Measurements from ENCODE around the gene MSH2.

DNA sequence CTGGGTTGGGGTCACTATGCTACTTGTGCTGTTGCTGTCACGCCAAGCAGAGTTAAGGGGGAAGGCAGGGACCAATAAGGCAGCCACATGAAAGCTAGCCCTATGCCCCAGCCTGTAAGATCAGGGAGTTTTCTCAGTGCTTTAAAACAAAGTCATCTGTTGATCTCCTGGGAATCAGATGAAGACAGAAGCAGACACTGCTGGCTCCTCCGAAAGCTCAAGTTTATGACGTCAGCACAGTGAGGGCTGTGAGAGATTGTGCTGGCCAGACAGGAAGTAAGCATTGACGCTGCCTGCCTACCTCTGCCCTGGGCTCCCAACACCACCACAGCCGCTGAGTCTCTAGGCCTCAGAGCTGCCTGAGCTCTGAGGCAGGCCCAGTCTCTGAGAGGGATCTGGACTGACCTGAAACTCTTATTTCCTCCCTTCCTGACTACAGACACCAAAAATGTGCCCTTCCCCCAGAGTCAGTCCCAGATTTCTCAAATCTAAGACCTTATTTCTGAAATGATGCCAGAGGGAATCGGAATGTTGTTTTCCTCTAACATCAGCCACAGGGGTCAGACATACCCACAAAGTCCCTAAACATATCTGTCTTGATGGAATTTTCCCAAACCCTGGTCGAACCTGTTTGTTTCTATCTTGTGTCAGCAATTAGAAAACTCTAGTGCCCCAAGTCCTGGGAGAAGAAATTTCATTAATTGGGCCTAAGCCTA lies 118.0 kb upstream of the EPAS1 start:
- PRO-cap, result no peak

- PRO-cap, result no peak
Measured at GRCh38 chr2:46298233-46299258, 1.3 kb downstream of the EPAS1 start.

DNA sequence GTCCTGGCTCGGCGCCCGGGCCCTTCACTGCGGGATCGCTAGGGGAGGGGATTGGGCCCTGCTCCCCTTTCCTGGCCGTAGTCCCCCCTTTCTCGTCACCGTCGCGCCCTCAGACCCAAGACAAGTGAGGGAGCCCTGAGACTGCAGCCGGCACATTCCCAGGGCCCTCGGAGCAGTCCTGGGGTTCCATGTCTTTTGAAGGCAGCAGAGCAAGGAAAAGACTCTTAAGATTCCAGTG lies 2.0 kb downstream of the EPAS1 start:
- PRO-cap, result no peak

DNA sequence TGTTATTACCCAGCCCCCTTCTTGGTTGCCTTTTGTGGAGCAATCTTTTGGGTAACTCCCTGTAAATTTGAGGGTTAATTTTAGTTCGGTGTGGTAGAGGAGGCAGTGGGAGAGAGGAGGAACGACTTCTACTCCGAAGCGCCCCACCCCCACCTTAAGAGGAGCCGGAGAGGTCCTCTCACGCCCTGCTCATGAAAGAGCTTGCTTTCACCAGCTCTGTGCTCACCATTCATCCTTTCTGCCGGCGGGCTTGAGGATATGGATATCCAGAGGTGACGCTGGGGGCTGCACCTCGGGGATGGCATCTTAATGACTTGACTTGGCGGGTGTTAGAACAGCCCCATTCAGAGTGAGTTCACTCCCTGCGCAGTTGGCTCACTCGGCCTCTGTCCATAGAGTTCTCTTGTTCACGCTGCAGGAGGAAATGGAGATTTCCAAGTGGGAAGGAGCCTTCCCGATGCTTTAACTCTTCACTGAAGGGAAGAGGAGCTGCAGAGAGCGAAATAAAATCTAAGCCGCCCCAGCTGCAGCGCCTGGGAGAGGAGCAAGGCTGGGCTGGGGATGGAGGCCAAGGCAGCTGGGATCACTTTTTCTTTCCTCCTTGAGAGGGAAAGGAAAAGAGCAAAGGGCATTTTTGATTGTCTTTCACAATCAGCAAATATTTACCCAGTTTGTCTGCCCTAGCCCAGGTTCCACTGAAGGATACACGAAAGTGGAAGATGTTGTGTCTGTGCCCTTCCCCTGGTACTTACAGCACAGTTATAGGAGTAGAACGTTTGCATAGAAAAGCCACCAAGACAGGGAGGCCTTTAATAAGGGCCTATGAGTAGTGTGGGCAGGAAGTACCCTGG lies 38.6 kb downstream of the EPAS1 start:
- PRO-cap, result no peak

DNA sequence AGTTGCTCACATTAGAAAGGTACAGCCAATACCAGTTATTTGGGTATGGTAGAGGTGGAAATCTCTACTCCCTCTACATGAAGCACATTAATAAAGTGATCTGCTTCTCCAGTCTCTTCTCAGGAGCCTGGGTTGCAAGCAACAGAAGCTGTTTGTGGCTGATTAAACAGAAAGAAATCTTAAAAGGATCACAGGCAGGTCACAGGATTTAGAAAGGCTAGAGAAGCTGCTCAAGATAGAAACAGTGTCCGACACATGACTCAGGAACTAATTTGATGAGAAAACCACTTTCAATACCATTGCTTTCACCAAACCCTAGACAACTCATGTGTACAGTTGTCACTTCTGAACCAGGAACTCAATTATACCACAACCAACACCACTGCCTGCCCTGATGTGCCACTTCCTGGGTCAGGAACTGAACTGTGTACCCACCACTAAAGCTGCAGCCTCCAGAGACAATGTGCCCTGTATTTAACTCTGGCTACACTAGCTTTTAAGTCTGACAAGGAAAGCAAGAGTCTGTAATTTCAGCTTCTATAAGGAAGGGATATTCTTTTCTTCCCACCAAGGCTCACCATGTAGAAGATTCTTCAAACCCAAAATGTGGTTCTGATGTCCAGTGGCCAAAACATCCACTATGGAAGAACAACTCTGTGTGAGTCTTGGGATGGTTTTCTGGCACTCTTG lies 6.9 kb upstream of the RHOQ start:
- PRO-cap, result no peak

DNA sequence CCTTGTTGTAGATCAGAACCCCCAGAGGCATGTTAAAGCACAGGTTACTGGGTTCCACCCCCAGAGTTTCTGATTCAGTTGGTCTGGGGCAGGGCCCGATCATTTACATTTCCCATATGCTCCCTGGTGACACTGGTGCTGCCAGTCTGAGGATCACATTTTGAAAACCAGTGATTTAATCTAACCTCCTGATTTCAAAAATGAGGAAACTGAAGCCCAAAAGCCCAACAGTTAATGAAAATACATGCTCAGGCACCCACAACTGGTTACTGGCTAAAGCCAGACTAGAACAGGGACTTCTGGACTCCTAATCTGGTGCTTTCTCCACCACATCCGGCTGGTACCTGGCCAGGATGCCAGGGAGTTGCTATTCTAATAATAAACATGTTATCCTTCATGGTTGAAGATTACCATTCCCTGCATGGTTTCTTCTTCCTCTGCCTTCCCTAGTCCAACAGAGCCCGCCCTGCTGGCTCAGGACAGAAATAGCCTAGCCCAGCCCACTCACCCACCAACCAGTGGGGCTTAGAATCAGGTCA lies 35.6 kb upstream of the SOCS5 start:
- PRO-cap, result no peak

DNA sequence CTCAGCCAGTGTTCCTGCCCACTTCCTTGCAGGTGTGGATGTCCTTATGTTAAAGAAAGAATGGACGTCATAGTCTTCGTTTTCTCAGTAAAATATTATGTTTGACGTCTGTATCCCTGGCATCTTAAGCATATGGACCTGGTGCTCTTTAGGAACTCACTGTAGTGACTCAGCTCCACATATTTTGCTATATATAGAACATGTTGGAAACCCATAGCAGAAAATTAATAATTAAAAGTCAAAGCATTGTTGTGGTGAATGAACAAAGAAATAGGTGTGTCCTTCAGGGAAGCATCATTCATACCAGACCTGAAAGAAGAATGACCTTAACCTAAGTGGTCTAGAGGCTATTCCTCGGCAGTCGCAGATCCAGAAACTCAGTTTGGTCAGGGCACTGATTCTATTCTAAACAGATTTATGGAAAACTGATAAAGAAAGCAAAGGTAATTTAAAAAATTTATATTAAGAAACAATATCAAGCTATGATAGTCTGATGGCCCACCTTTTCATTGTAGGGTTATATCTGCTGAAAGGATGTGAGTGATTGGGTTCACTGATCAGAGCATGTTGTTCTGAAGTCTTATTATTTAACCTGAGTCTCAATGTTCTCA lies 20.5 kb downstream of the SOCS5 start:
- PRO-cap, result no peak

GRCh38 chr2:46977653-46978299 lies 36.8 kb downstream of the TTC7A start:
- PRO-cap, result no peak

GRCh38 chr2:47012843-47013336 lies 71.9 kb downstream of the TTC7A start:
- PRO-cap, result no peak

- PRO-cap, result no peak
Measured at GRCh38 chr2:47034914-47035770, 94.1 kb downstream of the TTC7A start.

- PRO-cap, result no peak
Measured at GRCh38 chr2:47054239-47055188, 100.6 kb downstream of the STPG4 start.

DNA sequence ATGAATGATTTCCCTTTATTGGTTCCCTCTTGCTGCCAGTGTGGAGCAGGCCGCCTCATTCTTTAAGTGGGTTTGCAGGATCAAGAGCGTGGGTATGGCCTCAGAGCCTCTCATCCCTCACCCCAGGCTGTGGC lies 89.0 kb downstream of the STPG4 start:
- PRO-cap, result no peak

GRCh38 chr2:47075295-47075877 lies 79.7 kb downstream of the STPG4 start:
- PRO-cap, result no peak

GRCh38 chr2:47174092-47174502 lies 2.2 kb downstream of the CALM2 start:
- PRO-cap, result no peak

DNA sequence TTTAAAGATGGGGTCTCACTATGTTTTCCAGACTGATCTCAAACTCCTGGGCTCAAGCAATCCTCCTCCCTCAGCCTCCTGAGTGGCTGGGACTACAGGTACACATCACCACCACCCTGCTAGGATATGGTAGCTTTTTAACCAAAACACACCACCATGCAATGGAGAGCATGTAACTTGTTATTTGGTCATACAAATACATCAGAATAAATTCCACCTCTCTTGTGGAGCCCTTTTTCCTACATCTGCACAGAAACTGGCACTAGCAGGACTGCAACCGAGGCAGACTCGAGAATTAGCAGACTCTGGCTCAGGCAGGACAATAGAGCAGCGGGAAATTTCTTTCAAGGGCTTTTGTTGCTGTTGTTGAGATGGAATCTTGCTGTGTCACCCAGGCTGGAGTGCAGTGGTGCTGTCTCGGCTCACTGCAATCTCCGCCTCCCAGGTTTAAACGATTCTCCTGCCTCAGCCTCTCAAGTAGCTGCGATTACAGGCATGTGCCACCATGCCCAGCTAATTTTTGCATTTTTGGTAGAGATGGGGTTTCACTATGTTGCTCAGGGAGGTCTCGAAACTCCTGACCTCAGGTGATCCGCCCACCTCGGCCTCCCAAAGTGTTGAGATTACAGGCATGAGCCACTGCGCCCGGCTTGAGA lies 34.8 kb upstream of the EPCAM start:
- PRO-cap, result no peak

GRCh38 chr2:47402478-47403768 lies at the start of gene MSH2:
TSS of gene MSH2 (plus strand) at chr2:47403156.
- PRO-cap, result no peak

DNA sequence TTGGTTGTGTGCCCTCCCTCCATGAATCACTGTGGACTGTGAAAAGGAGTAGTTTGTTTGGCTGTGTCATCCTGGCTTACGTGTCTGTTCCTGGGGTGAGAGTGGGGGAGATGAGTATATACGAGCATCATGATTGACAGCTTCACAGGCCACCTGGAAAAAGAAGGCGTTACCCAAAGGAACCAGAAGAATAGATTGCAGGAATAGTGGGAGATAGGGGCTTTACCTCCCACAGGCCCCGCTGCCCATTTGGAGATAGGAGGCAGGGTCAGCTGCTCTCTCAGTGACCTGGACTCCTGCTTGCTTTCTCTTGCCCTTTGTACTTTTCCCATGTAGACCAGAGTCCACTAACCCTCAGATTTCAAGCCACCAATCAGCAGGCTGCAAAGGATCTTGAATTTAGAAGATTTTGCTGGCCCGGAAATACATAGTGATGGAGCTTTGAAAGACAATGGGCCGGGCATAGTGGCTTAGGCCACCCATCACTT lies 58.1 kb upstream of the MSH6 start:
- PRO-cap, result no peak

DNA sequence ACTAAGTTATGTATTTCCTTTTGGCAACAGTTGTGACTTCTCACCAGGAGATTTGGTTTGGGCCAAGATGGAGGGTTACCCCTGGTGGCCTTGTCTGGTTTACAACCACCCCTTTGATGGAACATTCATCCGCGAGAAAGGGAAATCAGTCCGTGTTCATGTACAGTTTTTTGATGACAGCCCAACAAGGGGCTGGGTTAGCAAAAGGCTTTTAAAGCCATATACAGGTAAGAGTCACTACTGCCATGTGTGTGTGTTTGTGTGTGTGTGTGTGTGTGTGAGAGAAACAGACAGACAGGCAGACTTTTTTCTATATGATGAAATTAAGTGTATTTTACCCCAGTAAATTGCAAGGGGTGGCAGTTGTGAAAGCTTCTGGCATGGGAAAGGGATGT lies 7.9 kb downstream of the MSH6 start:
- PRO-cap, result no peak

- PRO-cap, result no peak
Measured at GRCh38 chr2:48433495-48434080, 7.0 kb upstream of the PPP1R21 start.

GRCh38 chr2:48442362-48443482 lies 2.2 kb downstream of the PPP1R21 start:
- PRO-cap, result no peak